NT2/D1 (cell line): ENCODE data around the gene C1orf100.

DNA sequence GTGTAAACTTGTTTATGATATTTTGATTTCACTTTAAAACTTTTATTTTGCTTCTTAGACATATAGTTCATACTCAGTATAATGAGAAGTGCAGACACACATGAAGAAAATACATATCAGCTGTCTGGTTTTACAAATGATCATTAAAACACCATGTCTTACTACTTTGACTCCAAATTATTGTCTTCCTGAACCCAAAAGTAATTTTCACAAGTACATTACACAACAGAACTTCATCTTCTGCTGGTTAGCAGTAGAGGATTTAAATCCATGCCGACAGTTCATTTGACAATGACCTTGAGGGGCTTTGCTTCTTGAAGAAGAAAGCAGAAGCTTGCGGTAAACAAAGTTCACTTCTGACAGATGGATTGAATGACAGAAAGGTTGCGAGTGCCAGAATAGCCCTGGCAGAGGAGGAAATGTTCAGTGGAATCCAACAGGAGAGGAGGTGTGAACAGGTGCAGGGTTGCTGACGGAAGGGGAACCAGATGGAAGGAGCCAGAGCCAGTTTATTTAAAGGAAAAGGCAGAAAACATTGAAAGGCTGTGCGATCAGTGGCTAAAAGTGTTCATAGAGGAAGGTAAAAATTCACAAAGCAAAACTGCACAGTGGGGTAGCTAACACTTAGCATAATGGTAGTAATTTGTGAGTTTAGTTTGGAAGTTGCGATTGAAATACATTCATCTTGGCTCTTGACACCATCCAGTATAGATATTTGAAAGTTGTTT is 141.0 kb downstream of the SDCCAG8 start:
- RRBS, 2 experiments = no CpG with 5 or more reads among the region's 6 CpGs

- RRBS, 2 experiments = no CpG with 5 or more reads among the region's 11 CpGs
Measured at GRCh38 chr1:243502680-243503711, 247.2 kb downstream of the SDCCAG8 start.

GRCh38 chr1:243595519-243595814 is 254.6 kb downstream of the AKT3 start:
- RRBS, 2 experiments = no CpG with 5 or more reads among the region's 5 CpGs

- RRBS, 2 experiments = no CpG with 5 or more reads among the region's 4 CpGs
Measured at GRCh38 chr1:243731205-243731901, 118.7 kb downstream of the AKT3 start.

DNA sequence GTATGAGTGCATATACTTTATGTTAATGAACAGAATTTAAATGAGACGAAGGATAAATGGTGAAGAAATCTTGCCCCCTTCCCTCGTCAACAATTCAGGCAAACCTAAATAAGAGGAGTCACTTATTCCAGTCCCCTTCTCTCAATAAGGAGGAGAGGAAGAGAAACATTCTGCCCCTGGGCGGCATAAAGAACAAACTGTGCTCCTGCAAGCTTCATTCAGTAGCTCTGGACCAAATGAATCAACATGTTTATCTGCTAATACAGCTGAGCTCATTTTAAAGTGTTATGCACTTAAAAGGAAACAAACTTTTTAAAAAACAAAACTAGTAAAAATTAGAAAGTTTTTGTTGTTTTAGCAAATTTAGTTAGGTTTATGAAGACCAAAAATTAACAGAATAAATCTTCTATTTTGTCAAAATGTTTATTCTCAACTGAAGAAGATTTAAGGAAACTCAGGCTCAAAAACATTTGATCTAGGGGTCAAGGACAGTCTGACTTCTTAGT is 58.4 kb downstream of the AKT3 start:
- RRBS, 2 experiments = no CpG with 5 or more reads among the region's 3 CpGs

DNA sequence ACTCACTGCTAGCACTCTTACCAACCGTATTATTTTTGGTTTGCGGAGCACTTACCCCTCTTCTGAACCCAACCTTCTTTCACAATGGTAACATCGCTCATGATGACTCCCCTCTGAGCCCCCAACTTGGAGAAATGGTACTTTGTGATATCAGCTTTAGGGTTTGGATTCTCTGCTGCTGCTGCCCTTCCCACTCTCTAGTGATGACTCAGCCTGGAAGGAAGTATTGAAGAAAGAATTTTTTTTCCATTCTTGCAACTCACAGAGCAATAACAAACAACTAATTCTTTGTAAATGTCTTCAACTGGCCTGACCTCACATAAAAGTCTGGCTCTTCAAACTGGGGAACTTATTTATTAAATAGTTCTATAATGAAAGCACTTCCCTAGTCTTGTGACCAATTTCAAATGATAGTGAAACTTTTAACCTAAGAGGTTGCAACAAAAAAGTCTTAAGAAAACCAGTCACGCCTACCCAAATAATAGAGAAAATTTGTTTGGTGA is 6.9 kb downstream of the AKT3 start:
- RRBS, 2 experiments = no CpG with 5 or more reads among the region's 4 CpGs

GRCh38 chr1:243926636-243927095 is 76.6 kb upstream of the AKT3 start:
- RRBS, 2 experiments = no CpG with 5 or more reads among the region's 5 CpGs

- RRBS, 2 experiments = 2 to 3% methylated on average over 23 to 25 of the region's 96 CpGs
Measured at GRCh38 chr1:244048303-244049104, 2.6 kb upstream of the ZBTB18 start.

DNA sequence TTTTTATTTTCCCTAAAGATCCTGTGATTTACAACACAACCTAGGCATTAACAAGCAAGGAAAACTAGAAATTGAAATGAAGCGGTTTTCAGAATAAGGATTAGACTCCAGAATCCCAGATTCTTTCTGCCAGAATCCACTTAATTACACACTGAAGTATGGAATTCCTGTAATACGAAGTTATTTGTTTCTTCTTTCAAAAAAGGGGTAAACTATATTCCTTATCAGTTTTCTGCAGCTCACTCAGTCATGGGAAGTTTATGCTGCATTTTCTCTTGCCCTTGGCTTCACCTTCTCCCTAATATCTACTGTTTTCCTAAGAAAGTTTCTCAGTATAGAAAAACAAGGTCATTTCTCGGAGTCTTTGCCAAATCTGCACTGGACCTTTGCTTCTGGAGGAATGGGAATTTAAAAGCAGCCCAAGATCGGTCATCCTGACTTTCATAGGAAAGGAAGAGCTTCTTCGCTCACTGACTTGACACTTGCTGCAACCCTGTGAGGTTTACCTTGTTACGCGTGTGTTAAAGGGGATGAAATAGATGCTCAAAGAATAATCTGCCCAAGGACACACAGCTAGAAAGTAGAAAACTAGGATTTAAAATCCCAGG is 51.5 kb upstream of the C1orf100 start:
- RRBS, 2 experiments = no CpG with 5 or more reads among the region's 7 CpGs

- RRBS, 2 experiments = no CpG with 5 or more reads among the region's 14 CpGs
Measured at GRCh38 chr1:244311736-244312408, 40.6 kb upstream of the C1orf100 start.

- RRBS, 2 experiments = no CpG with 5 or more reads among the region's 4 CpGs
Measured at GRCh38 chr1:244326627-244327231, 25.7 kb upstream of the C1orf100 start.

DNA sequence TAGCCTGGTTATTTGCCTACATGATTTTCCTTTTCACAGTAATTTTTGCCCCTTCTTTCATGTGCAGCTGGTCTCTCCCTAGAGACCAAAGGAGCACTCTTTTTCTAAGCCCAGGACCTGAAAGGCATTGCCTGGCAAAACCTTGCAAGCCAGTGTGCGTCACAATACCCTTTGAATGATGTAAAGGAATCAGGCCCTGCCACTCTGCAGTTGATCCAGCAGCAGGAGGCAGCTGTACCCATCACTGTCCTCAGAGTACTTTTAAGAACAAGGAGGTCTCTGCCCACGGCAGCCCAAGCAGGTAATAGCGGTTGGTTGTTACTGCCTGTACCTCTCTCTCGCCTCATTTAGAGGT is at the start of gene C1orf100:
TSS of gene C1orf100 (plus strand) at position 202 of the 355 bp plus-strand sequence.
- RRBS, 2 experiments = no CpG with 5 or more reads among the region's 4 CpGs

- RRBS, 2 experiments = no CpG with 5 or more reads among the region's 13 CpGs
Measured at GRCh38 chr1:244652555-244652813, 442 bp upstream of the DESI2 start.

DNA sequence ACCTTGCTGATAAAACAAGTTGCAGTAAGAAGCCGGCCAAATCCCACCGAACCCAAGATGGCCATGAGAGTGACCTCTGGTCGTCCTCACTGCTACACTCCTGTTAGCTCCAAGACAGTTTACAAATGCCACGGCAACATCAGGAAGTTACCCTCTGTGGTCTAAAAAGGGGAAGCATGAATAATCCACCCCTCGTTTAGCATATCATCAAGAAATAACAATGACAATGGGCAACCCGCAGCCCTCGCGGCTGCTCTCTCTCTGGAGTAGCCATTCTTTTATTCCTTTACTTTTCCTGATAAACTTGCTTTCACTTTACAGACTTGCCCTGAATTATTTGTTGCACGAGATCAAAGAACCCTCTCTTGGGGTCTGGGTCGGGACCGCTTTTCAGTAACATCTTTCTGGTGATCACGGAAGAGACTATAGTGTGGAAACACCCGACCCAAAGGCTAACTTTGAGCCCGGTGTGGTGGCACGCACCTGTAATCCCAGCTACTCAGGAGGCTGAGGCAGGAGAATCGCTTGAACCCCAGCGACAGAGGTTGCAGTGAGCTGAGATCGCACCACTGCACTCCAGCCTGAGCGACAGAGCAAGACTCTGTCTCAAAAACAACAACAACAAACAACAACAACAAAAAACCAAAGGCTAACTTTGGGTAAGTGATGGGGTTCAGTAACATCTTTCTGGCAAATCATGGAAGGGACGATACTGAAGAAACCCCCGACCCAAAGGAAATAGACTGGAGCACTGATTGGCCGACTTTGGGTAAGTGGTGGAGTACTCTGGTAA is 19.7 kb upstream of the COX20 start:
- RRBS, 2 experiments = no CpG with 5 or more reads among the region's 22 CpGs

DNA sequence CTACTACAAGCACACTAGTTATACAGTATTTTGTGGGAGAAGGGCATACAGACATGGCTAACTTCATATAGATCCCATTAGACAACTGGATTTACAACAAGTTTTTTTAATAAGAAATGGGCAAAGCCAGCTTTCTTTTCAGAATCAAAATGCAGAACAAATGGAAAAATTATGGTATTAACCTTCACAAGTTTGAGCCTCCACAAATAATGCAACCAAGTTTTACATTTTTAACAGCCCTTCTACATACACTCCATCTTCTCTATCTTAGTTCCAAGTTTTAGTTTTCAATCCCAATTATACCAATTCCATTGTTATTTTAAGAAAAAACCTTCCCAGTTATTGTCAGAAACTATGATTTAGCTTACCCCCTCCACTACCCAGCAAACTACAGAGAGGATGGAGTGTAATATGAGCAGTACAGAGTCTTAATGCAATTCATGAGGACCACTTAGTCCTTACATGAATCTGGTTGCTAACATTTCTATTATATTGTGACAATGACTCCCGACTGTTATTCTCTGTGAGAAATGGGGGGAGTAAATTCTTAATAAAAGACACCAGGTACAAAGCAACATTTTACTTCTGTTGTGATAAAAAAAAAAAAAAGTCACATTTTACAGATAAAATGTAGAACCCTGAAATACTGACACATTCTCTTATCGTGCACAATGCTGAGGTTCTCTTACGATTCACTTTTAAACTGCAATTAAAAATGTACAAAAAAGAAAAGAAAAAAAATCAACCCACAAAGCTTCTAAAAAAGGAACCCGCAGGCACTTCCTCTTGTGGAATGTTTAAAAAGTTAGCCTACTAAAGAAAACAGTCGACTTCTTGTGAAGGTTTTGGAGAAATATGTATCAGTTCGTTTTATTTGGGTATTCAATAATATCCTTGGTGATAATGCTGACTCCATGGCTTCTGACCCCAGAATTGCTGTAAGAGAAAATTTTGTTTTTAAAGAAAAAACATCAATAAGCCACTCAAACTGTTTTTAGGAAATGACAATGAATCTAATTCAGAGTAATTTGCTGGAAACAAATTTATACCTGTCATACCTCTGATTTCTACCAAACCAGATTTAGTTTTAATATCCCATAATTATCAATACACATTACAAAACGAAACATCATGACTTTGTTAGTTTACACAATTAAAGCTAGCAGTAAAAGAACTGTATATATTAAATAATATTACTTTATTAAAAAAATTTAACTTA is 10.4 kb downstream of the HNRNPU start:
- RRBS, 2 experiments = no CpG with 5 or more reads among the region's 7 CpGs

- RRBS, 2 experiments = no CpG with 5 or more reads among the region's 10 CpGs
Measured at GRCh38 chr1:244857975-244859146, 6.0 kb downstream of the HNRNPU start.

DNA sequence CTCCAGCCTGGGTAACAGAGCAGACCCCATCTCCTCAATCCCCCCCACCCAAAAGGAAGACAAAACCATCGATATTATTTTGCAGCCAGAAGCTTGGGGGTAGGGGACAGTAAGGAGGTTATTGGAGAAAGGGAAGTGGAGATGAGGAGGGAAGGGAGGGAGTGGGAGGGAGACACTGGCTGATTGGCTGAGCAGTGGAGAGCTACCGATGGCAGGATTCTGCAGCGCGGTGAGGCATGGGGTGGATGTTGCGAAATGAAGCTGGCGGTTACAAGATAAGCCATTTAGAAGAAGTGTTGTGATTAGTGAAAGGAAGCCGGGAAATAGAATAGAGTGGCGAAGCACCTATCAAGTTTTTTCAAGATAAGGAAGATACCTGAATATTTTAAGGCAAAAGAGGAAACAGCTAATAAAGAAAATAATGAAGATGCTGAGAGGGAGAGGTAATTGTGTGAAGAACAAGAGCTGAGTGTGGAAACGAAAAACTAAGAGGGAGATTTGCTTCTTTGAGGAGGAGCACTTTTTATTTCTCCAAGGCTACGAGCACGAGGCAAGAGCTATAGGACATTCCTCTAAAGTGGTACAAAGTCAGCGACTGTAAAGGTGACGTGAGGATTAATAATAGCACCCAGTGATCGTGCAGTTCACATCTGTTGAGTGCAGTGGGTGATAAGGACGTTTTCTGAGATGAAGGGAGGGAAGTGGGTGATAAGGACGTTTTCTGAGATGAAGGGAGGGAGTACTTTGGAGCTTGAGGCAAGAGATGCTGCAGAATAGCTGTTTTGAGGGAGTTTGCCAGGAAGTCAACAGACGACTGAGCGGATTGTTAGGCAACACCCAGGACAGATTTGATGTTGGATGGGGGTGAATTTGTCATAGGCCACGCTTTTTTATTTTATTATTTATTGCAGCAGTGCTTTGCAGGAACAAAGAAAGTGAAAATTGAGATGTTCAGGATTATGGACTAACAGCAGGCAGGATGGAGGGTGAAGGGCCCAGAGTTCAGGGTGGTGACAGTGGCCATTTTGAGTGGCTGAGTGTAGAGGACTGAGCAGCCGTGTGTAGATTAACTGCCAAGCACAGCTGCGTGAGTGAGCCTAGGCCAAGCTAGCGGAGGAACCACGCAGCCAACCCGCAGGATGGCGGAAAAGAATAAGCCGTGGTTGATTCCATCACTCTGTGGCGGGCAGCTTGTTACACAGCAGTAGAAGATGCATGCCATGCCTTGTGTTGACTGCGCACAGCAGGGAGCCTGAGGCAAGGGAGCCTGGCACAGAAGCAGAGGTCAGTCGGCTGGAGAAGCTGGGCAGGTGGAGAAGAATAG is 82.3 kb downstream of the EFCAB2 start:
- RRBS, 2 experiments = no CpG with 5 or more reads among the region's 29 CpGs

DNA sequence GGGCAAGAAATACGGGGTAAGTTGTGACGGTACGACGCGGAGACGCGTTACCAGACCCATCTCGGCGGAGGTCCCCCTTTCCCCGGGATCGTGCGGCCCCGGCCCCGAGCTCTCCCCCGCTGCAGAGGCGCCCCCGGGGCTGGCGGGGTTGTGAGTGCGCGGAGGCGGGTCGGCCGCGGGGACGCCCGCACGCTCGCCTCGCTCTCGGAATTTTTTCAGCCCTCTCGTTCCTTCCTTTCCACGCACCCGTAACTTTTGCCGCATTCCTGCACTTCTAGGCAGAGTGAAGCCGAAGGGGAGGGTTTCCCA is 641 bp downstream of the KIF26B start:
- RRBS, 2 experiments = 0 to 5% methylated on average over 4 to 5 of the region's 35 CpGs

- RRBS, 2 experiments = no CpG with 5 or more reads among the region's 15 CpGs
Measured at GRCh38 chr1:245157128-245157548, 2.4 kb downstream of the KIF26B start.